Kidney epithelial cell (primary cell): ENCODE results near the genes DOC2A and MAPK3.

GRCh38 chr16:29820678-29821748, 751 bp downstream of the MVP start:
- RAMPAGE, long total RNA = no peak
- RRBS = no CpG with 5 or more reads among the region's 13 CpGs

DNA sequence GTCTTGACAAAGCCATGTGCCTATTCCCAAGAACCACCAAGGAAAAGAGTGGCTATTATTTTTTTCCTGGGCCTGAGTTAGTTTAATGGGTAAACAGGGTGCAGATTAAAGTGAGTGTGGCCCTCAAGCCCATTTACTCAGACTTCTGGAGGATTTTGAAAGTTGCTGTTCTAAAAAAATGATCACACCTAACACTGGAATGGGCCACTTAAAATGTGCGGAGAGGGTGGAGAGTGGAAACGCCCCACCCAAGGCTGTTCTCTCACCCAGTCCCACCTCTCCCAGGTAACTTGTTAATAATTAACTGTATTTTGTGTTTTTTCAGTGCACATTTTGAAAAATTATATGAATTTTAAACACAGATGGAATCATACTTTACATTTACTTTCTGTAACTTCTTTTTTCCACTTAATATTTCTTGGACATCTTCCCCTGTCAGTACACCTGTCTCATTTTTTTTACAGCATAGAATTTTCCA, 5.4 kb downstream of the HIRIP3 start:
- RAMPAGE, long total RNA = no peak
- RRBS = no CpG with 5 or more reads among the region's 2 CpGs

GRCh38 chr16:29996439-29996717, 337 bp downstream of the INO80E start:
- RAMPAGE, long total RNA = no peak
- RRBS = no CpG with 5 or more reads among the region's 16 CpGs

DNA sequence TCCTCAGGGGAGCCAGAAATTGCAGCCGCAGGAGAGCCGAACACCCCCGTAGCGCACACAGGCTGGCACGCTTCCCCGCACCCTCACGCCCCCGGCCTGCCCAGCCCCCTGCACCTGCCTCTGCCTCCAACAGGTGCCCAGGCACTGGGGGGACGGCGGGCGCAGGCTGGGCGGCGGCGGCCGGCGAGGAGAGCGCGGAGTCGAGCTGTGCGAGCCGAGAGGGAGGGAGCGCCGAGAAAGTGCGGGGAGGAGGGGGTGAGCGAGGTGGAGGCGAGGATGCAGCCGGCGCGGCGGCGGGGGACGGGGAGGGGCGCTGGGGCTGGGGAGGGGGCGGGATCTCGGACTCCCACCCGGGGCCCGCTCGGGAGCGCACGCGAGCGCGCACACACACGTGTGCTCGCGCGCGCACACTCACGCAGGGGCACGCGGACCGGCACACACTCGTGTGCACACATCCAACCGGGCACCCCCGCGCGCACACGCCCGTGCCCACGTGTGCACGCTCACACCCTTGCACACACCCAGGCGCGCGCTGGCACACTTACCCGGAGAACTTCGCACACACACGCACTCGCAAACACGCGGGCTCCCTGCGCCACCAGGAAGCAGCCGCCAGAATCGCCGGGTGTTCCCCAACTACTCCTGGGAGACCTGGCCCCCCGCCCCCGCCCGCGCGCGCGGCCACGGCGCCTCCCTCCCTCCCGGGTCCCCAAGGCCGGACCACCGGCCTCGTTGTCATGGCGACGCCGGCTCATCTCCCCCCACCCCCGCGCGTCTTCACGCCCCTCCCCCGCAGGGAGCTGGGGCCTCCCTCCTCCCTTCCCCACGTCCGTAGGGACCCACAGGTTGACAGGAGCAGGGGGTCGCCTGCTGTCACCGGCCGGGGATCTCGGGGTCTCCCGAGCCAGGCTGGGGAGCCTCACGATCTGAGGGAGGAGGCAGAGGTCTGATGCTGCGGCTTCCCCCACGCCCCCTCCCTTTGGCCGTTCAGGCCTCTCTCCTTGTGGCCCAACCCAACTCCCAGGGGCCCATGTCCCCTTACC, at the start of gene DOC2A:
Gene DOC2A, minus strand, starts transcription at position 243 of the 1,043 bp plus-strand sequence.
- RAMPAGE, long total RNA = no peak
- RRBS = 2% methylated on average over 53 of the region's 106 CpGs

GRCh38 chr16:30072993-30073515, 2.7 kb upstream of the PPP4C start:
- RAMPAGE, long total RNA = no peak
- RRBS = no CpG with 5 or more reads among the region's 9 CpGs

DNA sequence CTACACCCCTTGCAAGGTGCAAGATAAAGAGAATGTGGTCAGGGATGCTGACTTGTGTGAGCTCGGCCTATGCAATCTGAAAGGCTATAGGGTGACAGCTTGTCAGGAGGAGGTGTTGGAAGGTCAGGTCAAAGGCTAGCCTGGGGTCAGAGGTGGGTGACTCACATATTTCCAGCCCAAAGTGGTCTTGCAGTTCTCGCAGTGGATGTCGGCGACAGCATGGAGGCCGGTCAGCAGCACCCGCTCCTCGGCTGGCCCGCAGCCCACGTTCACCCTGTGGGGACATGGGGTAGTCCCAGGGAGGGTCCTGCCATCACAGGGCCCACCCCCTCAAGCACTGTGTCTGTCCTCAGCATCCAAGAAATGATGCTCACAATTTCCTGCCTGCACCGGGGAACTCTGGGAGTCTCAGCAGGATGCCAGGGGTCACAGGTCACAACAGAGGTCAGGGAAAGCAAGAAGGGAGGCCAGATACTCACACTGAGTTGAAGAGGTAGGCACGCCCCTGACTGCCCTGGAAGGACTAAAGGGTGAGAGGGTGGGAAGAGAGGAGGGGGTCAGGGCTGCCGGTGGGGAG, 1.3 kb downstream of the YPEL3 start:
- RAMPAGE, long total RNA = no peak
- RRBS = no CpG with 5 or more reads among the region's 12 CpGs

DNA sequence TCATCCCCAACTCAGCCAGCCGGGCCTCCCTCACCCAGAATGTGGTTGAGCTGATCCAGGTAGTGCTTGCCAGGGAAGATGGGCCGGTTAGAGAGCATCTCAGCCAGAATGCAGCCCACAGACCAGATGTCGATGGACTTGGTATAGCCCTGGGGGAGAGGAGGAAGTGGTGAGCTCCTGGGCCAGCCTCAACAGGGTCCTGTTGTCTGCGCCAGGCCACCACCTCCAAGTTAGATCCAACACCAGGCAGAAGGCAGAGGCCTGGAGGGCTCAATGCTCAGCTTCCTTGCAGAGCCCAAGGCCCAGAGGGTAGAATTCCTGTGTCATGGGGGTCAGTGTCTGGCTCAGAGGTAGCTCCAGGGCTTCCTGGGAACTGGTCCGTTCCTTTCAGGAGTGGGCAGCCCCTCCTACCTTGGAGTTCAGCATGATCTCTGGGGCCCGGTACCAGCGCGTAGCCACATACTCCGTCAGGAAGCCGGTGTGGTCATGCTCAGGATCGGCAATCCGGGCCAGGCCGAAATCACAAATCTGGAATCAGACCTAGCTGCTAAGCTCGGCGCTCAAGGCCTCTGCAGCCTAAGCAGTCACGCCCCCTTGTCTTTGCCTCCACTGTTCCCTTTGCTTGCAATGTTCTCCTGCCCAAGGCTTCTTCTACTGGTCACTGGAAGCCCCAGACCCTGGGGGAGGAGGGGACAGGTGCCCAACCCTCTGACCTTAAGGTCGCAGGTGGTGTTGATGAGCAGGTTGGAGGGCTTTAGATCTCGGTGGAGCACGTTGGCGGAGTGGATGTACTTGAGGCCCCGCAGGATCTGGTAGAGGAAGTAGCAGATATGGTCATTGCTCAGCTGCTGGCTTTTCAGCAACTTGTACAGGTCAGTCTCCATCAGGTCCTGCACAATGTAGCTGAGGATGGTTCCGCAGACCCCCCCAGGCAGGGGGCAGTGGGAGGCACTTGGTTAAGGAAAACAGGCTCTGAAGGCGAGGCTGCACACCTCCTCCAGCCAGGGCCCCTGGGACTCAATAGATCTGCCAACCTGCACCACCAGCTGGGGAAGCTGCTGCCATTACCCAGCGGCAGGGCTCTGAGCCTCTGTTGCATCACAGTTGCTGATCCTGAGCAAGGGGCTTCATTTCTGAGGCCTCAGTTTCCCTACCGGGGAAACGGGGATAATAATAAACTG, 4.7 kb upstream of the GDPD3 start:
- RAMPAGE, long total RNA = no peak
- RRBS = 96% methylated on average over 2 of the region's 26 CpGs

DNA sequence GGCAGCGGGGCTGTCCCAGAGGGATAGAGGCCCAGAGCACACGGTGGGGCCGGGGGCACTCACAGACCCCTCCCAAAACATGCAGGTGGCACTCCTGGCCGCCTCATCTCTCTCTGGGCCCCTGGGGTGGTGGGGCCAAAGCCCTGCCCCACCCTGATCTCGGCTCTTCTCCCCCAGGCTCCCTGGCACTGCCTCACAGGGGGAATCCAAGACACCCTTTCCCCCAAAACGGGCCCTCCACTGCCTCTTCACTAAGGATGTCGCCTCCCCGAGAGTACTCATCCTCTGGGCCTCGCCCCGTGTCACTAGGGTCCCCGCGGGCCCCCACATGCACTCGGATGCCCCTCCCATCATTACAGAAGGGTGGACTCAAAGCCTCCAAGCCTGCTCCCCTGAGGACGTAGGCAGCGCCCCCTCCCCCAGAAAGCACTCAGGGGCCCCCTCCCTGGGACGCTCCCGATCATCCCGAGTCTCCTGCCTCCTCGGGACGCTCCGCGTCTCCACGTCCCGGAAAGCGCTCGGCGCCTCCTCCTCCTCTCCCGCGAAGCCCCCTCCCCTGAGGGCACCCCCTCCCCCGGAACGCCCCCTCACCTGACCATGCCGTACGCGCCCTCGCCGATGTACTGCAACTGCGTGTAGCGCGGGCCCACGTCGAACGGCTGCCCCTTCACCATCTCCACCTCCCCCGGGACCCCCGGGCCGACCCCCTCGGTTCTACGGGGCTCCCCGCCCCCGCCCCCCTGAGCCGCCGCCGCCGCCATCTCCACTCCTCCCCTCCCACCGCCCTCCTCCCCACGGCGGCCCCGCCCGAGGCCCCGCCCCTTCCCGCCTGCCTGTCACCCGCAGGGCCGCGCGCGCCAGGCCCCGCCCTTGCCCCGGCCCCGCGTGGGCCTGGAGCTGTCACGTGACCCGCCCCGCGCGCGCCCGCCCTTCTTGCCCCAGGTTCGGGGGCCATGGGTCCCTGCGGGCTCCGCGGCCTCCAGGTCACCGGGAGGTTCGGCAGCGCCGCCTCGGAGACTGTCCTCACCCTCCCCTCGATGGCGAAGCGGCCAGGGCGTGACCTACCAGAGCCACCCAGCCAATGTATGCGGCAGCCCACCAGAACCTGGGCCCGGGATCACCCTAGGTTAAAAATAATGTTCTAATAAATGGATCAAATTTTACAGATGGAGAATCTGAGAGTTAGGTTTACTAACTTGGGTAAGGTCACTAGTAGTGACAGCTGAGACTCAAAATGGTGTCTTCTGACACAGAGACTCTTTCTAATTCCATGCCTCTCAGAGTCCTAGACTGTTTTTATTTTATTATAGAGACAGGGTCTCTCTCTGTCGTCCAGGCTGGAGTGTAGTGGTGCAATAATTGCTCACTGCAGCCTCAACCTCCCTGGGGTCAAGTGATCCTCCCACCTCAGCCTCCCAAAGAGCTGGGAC, at the start of gene MAPK3:
Gene MAPK3, minus strand, starts transcription at position 772 of the 1,430 bp plus-strand sequence.
- RAMPAGE, long total RNA = start-site peak on the minus strand centred at position 647 of the sequence, 286 bp wide, 33 and 45 reads in 2 replicates
- RRBS = 6% methylated on average over 10 of the region's 92 CpGs

DNA sequence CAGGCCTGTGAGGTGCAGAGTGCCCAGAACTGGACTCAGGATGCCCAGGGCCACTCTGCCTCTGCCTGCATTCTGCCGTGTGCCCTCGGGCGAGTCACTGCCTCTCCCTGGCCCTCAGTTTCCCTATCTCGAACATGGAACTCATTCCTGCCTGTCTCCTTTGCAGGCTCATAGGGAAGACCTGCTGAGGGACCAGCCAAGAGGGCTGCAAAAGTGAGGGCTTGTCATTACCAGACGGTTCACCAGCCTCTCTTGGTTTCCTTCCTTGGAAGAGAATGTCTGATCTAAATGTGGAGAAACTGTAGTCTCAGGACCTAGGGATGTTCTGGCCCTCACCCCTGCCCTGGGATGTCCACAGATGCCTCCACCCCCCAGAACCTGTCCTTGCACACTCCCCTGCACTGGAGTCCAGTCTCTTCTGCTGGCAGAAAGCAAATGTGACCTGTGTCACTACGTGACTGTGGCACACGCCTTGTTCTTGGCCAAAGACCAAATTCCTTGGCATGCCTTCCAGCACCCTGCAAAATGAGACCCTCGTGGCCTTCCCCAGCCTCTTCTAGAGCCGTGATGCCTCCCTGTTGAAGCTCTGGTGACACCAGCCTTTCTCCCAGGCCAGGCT, 4.6 kb downstream of the ZNF768 start:
- RAMPAGE, long total RNA = no peak
- RRBS = no CpG with 5 or more reads among the region's 9 CpGs

- RAMPAGE, long total RNA = no peak
- RRBS = no CpG with 5 or more reads among the region's 2 CpGs
These were observed 6.7 kb upstream of the ZNF747 start for GRCh38 chr16:30541299-30541847.

DNA sequence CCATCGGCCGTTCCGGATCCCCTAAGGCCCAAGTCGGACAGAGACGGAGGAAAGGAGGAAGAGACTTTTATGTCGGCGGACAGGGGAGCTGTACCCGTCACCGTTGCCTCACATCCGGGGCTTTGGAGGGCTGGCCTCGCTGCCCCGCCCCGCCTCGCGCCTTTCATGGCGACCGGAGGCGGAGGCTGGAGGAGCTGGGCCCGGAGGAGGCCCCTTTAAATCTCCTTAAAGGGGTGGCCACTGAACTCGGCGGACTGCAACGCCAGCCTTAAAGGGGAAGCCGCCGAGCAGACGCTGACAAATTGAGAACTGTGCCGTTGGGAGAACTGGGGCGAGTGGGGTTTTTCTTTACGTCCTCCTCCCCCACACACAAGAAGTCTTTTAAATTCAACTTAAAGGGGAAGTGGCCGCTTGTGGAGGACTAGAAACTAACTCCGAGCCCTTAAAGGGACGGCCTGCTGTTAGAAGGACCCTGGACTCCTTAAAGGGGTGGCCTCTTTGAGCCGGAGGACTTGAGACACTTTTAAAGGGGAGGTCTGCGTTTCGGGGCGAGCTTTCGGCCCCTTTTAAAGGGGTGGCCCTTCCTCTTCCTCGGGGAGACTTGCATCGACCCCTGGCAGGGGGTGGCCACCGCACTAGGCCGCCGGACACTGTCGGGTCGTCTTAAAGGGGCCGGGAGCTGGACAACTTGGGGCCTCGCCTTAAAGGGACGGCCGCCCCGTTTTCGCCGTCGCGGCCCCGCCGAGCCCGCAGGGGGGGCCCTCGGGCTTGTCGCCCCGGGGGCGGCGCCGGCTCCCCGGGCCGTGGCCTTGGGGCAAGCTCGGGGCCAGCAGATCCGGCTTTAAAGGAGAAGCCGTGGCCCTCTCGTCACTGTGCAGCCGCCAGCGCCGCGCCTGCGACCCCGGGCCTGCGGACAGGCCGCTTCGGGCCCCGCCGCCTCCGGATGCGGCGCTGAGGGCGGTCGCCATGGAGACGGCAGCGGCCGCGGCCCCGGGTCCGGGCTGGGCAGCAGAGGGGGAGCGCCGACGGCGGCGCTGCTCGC, 643 bp downstream of the FBRS start:
- RAMPAGE, long total RNA = no peak
- RRBS = under 1% methylated on average over 42 of the region's 95 CpGs

- RAMPAGE, long total RNA = no peak
- RRBS = 83% methylated on average over 1 of the region's 13 CpGs
These were observed 8.1 kb downstream of the SRCAP start for GRCh38 chr16:30707083-30707444.

GRCh38 chr16:30739662-30740264, 679 bp upstream of the TMEM265 start:
- RAMPAGE, long total RNA = no peak
- RRBS = no CpG with 5 or more reads among the region's 9 CpGs

GRCh38 chr16:30741046-30741251, 507 bp downstream of the TMEM265 start:
- RAMPAGE, long total RNA = no peak

GRCh38 chr16:30773918-30774620, 11.9 kb downstream of the RNF40 start:
- RAMPAGE, long total RNA = no peak
- RRBS = no CpG with 5 or more reads among the region's 19 CpGs

GRCh38 chr16:30779338-30779925, 7.6 kb downstream of the ZNF629 start:
- RAMPAGE, long total RNA = no peak
- RRBS = no CpG with 5 or more reads among the region's 11 CpGs

DNA sequence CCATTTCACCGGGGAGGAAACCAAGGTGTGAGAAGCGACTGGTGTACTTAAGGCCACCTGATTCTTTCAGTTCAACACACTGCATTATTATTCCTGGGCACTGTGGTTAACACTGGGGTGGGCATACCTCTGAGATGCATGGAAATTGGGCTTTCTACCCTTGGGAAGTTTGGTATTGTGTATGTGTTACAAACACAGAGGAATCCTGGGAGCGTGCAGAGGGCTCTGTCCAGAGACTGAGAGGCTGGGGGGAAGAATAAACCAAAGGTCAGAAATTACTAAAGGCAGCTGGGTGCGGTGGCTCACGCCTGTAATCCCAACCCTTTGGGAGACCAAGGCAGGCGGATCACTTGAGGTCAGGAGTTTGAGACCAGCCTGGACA, 939 bp upstream of the ZNF629 start:
- RAMPAGE, long total RNA = no peak
- RRBS = no CpG with 5 or more reads among the region's 6 CpGs

GRCh38 chr16:30927558-30928583, 4.5 kb downstream of the FBXL19 start:
- RAMPAGE, long total RNA = no peak
- RRBS = 92% methylated on average over 2 of the region's 30 CpGs

GRCh38 chr16:30949614-30950733, 1.1 kb downstream of the ORAI3 start:
- RAMPAGE, long total RNA = no peak
- RRBS = no CpG with 5 or more reads among the region's 25 CpGs

GRCh38 chr16:30952661-30953815, 4.2 kb downstream of the ORAI3 start:
- RAMPAGE, long total RNA = no peak
- RRBS = no CpG with 5 or more reads among the region's 29 CpGs